Temporal lobe (tissue), 2 donors: Measurements from ENCODE around the gene ERCC8.

DNA sequence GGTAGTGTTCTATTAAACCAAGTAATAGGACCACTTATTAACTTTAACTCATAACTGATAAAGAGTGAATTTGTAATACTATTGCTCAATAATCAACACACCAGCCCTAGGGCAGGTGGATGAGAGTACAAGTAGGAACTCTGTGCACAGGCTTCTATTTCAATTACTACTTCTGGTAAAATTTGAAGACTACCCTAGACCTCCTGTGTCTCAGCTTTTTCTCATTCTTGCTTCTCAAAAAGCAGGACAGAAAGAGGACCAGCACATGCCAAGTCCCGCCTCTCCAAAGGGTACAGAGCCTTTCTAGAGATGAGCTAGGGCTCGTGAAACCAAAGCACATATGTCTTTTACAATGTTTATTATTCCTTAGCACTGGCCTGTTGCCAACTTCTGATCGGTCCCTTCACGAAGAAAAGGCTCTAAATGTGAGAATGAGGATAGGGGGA is 309.9 kb downstream of the PDE4D start:
- RAMPAGE, long total RNA: no peak

DNA sequence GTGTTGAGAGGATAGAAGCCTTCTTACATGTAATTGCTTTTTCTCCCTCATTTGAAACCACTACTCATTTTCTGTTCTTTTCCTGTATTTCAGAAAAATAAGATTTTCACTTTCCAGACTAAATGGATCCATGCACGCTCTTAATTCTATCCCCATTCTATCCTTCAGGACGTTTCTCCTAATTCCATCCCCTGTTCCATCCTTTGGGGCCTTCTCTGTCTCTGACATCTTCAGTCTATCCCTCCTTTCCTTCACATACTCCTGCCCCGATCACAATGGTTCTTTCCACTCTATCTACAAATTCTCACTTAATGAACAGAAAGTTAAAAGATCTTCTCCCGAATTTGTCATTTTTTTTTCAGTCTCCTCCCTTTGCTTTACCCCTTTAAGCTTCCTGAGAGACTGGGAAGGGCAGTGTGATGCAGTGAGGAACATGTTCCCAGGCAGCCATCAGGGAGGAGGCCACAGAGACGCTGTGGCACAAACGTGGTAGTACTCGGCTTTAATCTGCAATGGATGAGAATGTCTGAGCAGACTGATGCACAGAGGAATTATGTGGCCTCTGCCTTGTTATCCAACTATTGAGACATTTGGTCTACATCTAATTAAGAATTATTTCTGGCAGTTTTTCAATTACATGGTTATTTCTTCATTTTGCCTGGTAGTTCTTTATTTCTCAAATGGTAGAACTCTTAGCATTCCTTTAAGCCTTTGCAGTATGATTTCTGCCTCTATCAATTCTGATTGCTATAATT is 269.3 kb downstream of the PDE4D start:
- RAMPAGE, long total RNA: no peak

- RAMPAGE, long total RNA: no peak
Observed at GRCh38 chr5:59790441-59791229, 102.9 kb downstream of the PDE4D start.

GRCh38 chr5:60541613-60541873 is 158.4 kb downstream of the DEPDC1B start:
- RAMPAGE, long total RNA: no peak

GRCh38 chr5:60944889-60945300 is at the start of gene ERCC8:
ERCC8 (minus strand) TSS chr5:60945070.
- RAMPAGE, long total RNA: start-site peak on the plus strand at chr5:60945144-60945229, 988 and 401 reads in 2 replicates

GRCh38 chr5:61304420-61305301 is 27.4 kb upstream of the ZSWIM6 start:
- RAMPAGE, long total RNA: no peak

GRCh38 chr5:61328975-61329320 is 3.1 kb upstream of the ZSWIM6 start:
- RAMPAGE, long total RNA: no peak

DNA sequence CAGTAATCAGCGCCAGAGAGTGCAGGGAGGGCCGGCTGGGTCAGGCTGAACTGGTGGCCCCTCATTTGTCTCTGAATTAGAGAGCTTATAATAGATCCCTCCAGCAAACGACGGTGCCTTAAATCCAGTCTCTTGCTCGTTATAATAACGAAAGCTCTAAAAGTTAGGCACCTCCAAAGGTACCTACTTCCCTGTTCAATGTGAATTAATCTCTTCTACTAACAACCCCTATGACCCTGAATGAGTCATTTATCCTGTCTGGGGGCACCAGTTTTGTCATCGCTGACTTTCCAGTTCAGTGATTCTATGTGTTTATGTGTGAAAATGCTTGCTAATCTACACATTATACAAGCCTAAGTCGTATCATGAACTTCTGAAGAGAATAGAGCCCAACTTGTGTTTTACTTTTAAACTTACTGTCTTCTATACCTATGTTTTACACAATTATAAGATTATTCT is 2.3 kb upstream of the ZSWIM6 start:
- RAMPAGE, long total RNA: no peak

DNA sequence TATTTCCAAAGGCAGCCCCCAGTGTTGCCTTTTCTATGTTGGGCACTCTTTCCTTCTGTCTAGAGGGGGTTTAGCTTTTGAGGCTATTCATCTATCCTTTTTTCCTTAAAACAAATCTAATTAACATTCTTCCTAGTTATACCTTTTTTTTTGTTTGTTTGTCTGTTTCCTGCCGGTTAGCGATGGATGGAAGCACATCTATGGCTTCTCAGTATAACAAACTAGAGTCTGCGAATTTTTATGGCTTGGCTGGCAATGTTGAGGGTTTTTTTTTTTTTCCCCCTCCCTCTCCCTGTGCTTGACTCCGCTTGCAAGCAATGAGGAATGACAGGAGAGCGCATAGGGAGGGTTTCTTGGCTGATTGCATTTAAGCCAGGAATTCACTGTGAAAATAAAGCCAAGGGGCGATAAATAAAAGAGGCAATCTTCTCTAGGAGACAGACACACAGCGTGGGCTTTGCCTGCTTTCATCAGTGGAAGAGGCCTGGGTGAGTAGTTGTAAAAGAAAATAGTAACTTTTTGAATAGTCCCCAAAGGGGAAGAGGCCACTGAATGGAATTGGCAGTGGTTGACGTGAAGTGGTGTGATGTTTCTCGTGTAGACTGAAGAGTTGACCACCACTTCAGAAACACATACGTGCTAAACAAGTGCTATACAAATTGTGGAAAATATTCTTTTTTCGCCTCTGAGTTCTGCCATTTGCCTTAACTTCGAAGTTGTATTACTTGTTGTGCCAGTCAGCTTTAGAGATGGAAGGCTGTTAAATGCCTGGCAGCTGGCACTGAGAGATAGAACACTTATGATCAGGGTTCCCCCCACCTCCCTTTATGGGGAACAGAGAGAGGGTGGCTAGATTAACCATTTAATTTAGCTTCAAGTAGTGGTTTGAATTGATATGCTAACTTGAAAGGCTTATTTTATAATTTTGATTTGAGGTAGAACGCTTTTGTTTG is 2.8 kb downstream of the ZSWIM6 start:
- RAMPAGE, long total RNA: no peak

GRCh38 chr5:61337321-61338198 is 5.5 kb downstream of the ZSWIM6 start:
- RAMPAGE, long total RNA: no peak

DNA sequence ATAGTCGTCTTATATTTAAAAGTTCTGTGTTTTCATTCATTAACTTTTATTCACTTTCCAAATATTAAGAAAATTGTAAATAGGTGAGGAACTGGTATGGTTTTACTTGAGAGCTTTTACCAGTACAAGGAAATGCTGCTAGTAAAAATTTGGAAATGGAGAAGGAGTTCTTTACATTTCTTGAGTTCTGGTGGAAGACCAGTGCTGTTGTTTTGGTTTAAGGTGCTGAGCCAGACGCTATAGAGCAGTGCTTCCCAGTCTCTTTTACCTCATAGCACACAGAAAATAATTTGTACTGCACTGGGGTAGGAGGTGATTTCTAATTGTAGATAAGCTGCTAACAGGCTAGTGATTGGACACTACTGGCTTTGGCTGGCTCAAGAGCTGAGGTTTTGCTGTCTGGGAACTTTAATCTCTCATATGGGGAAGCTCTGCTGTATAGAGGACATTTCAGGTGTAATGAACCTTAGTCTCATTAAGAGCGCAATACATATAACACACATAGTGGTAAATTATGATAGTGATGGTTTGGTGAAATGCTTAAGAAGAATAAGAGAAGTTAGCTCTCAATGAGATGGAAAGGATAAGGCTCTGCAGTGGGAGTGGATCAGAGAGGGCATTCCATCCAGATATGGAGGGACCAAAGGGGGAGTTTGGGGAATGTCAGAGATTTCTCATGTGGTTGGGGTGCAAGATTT is 26.6 kb downstream of the ZSWIM6 start:
- RAMPAGE, long total RNA: no peak

DNA sequence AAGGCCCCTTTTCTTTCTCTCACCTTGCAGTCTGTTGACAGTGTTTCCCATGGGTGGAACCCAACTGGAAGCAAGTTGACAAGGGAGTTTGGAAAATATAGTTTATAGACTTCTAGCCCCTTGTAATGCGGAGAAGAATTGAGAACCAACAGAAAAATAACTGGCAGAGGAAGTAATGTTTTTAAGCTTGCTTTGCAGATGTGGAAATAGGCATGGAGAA is 28.1 kb downstream of the ZSWIM6 start:
- RAMPAGE, long total RNA: no peak

- RAMPAGE, long total RNA: no peak
Observed at GRCh38 chr5:61423939-61424553, 92.0 kb downstream of the ZSWIM6 start.

GRCh38 chr5:61446935-61448158 is 115.3 kb downstream of the ZSWIM6 start:
- RAMPAGE, long total RNA: no peak

GRCh38 chr5:62256170-62257081 is 49.6 kb upstream of the KIF2A start:
- RAMPAGE, long total RNA: no peak

DNA sequence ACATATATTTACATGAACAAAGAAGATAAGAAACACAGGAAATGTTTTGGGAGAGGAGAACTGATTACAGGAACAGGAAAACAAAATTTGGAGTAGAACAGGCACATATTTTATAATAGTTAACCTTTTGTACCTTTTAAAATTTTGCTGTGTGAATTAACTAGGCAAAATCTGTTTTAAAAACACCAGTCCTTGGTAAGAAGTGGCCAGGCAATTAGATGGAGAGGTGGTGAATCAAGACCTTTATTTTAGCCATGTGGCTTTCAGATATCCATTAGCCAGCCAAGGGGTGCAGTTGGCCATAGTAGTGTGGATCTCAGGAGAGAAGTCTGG is 40.5 kb upstream of the KIF2A start:
- RAMPAGE, long total RNA: no peak

DNA sequence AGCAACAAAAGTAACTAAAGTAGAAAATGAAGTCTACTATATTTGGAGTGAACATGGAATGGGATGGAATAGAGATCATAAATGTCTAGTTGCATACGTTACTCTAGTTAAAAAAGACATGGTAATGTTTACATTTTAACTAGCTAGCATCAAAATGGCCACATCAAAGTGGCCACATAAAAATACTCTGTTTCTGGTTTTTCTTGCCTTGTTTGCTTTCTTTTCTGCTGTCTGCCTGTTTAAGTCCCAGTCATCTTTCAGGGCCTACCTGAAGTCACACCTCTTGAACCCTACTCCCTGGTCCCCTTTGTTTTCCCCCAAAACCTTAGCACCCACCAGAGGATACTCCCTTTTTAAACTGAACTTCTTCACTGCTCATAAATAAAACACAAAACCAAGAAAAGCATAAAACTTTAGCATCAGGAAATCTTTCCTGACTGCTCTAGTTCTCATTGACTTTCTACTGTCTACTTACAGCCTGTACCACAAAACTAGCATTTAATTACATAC is 6.3 kb upstream of the KIF2A start:
- RAMPAGE, long total RNA: no peak

- RAMPAGE, long total RNA: no peak
Observed at GRCh38 chr5:62337684-62338587, 31.9 kb downstream of the KIF2A start.

DNA sequence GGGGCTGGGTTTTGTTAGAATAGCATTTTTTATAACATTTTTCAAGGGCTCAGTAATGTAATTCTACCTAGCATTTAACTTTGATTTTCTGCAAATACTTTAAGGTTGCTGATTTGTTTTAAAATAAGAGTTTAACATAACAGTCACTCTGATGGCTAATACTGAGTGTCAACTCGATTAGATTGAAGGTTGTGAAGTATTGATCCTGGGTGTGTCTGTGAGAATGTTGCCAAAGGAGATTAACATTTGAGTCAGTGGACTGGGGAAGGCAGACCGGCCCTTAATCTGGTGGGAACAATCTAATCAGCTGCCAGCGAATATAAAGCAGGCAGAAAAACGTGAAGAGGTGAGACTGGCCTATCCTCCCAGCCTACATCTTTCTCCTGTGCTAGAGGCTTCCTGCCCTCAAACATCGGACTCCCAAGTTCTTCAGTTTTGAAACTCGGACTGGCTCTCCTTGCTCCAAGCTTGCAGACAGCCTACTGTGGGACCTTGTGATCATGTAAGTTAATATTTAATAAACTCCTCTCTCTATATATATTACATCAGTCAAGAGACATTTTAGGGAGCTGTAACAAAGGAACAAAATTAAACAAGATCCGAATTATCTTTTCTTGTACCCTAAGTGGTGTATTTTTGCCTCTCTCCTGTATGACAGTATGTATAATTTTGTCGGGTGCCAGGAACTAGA is 576.0 kb downstream of the LRRC70 start:
- RAMPAGE, long total RNA: no peak

- RAMPAGE, long total RNA: no peak
Observed at GRCh38 chr5:64690918-64691442, 677 bp downstream of the SHISAL2B start.